ENCODE measurements around a stretch of chr10.

- PRO-cap, 2 experiments = no peak in any of the 2 experiments
These were observed 1.7 kb upstream of the PRKCQ start for GRCh38 chr10:6581604-6582357.

DNA sequence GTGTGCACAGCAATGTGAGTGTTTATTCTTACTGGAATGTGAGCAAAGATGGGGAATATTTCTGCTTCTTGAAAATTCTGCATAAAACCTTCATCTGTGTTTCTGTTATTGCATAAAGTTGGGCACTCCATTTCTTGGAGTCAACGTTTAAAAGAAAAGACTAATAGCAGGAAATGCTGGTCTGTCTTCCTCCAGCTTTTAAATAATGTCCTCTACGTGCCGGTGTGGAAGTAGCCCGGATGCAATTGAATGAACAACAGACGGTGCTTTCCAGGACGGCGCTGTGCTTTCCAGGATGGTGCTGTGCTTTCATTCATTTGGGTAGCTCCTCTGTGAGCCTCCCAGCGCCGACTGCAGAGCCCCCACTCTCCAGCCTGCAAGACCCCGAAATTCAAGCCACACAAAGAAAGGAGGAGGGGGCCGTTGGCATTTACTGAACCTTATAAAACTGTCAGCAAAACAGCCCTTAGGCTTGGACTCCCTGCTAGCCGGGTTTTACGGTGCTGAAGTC lies 158.1 kb upstream of the PRKCQ start:
- PRO-cap, 2 experiments = no peak in any of the 2 experiments

DNA sequence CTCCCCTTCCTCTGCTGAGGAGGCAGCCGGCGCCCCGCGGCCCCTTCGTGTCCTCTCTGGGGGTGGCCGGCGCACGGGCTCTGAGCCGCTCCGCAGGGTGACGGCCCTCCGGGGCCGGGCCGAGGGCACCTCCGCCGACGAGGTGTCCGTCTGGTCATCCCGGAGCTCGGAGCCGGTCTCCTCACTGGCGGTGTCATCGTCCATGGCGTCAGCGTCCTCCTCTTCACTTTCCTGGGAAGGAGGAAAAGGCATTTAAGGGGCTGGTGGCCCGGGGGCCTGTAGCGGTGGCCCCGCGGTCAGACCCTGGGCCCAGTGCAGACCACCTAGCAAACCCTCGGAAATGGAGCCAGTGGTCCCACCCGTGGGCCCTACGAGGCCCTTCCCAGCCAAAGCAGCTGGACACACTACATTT lies 238.9 kb downstream of the SFMBT2 start:
- PRO-cap, 2 experiments = no peak in any of the 2 experiments

DNA sequence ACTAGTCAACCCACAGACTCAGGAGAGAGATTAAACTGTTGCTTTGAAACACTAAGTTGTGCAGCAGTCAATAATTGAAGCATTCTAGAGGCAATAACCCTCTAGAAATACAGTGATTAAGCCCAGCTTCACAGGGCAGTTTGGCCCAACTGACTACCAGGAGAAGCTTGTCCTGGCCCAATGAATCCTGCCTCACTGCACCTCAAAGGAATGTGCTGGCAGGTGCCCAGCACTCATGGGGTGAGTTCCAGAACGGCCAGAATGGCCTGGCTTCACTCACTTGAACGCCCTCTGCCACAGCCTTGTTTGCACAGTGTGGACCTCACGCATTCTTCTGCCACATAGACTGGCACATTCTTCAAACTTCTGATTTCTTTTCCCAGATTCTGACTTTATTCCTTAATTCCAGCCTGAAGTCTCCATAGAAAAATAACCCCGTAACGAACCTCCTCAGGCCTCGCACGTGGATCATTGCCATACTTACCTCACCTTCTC lies 6.6 kb upstream of the ITIH2 start:
- PRO-cap, 2 experiments = no peak in any of the 2 experiments

DNA sequence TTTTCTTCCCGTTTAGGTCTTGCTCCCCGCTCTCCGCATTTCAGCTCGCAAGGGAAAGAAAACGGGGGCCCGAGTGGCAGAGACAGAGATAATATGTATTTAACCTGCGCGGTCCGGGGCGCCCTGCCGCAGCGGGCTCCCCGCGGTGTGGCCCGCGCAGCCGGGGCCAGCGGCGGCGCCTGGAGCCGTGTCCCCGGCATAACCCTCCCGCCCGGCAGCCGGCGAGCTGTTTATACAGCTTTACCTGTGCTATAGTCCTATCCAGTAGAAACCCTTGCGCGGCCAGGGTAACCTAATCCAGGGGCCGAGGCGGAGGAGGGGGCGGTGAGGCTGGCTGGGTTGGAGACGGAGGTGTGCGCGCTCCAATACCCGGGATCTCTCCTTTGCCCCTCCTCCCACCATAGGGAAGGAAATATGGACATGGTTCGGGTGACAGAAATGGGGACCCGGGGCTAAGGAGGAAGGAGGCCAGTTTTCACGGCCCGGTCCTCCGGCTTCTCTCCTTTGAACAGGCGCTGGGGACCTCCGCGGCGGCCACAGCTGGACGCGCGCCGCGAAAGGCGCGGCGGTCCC lies 5.0 kb upstream of the GATA3 start:
- PRO-cap, 2 experiments = no peak in any of the 2 experiments

DNA sequence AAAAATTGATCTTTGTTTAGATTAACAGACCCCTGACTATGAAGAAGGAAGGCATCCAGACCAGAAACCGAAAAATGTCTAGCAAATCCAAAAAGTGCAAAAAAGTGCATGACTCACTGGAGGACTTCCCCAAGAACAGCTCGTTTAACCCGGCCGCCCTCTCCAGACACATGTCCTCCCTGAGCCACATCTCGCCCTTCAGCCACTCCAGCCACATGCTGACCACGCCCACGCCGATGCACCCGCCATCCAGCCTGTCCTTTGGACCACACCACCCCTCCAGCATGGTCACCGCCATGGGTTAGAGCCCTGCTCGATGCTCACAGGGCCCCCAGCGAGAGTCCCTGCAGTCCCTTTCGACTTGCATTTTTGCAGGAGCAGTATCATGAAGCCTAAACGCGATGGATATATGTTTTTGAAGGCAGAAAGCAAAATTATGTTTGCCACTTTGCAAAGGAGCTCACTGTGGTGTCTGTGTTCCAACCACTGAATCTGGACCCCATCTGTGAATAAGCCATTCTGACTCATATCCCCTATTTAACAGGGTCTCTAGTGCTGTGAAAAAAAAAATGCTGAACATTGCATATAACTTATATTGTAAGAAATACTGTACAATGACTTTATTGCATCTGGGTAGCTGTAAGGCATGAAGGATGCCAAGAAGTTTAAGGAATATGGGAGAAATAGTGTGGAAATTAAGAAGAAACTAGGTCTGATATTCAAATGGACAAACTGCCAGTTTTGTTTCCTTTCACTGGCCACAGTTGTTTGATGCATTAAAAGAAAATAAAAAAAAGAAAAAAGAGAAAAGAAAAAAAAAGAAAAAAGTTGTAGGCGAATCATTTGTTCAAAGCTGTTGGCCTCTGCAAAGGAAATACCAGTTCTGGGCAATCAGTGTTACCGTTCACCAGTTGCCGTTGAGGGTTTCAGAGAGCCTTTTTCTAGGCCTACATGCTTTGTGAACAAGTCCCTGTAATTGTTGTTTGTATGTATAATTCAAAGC lies 19.5 kb downstream of the GATA3 start:
- PRO-cap, 2 experiments = no peak in any of the 2 experiments

DNA sequence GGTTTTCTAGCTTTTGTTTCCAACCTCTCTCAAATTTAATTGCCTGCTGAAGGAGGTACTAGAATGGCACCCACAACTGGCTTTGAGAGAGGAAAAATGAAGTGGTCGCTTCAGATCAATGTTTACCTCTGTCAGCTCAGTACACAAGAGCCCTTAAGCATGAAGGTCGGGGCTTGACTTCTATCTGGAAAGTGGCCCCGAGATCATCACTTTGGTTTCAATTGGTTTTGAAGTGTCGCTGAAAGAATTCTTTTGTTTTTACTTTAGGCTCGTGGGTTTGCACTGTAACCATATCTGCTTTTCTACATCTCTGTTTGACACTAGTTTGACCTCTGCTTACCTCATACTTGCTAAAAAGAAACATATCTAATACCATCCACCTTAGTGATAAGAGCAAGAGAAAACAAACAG lies 361.7 kb downstream of the GATA3 start:
- PRO-cap, 2 experiments = no peak in any of the 2 experiments

DNA sequence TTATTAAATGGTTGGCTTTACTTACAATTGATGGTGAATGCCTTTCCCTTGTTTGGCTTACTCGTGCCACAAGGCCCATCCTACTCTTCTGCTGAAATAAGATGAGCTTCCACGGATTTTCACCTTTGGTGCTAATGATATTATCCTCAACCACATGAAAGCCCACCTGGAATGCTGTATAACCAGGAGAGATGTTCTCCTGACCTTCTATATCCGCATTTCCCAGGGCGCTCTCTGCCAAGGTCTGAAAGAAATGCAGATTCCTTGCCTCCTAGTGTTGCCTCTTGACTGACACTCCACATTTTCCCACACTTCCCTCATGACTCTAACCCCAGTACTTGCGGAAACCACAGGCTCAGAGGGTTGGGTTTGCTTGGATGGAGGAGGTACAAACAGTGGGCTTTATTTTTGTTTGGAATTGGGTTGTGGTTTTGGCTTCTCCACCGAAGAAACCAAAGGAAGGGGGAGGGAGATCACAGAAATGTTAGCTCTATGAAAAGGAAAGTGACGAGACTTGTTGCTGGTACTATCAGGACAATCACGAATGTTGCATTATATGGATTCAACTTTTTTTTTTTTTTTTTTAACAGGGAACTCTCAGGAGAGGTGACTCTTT lies 222.9 kb upstream of the CELF2 start:
- PRO-cap, 2 experiments = no peak in any of the 2 experiments

- PRO-cap, 2 experiments = no peak in any of the 2 experiments
These were observed 199.5 kb upstream of the CELF2 start for GRCh38 chr10:10818171-10818620.

DNA sequence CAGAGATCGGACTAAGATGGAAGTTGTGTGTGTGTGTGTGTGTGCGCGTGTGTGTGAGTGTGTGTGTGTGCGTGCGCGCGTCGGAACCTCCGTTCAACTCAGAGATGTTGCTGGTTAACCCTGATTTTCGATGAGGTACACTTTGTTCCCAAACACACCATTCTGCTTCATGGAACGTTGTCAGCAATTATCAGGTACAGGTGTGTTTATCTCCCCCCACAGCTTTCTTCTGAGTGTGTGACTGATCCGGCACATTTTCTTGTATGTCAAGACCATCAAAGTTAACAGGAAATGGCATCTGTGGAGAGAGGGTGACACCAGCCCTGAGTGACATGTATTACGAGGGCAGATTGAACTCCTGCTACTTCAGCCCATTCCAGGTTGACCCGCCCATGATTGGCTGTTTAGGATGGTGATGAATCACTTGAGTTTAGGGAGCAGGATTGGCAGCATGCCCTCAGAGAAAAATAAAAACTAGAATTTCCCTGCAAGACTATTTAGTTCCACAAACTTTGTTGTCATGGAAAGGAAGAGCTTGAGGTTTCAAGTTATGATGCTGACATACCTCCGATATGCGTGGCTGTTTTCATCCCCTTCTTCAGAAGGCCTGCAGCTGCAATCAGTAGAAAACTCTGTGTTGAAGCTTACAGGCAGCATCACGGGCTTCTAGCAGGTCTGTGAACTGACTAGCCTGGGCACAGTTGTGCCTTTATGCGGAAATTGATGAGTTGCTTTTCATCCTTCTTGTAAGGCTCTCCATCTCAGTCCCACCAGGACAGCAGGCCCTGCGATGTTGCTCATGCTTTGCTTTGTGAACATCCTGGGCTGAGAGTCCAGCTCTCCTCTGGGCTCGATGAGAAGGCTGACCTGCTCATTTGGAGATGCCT lies 8.1 kb upstream of the CELF2 start:
- PRO-cap, 2 experiments = no peak in any of the 2 experiments

GRCh38 chr10:11019302-11019807 lies 1.7 kb downstream of the CELF2 start:
- PRO-cap, 2 experiments = no peak in any of the 2 experiments

GRCh38 chr10:11035152-11035814 lies 17.6 kb downstream of the CELF2 start:
- PRO-cap, 2 experiments = no peak in any of the 2 experiments

- PRO-cap, 2 experiments = no peak in any of the 2 experiments
These were observed 28.8 kb downstream of the CELF2 start for GRCh38 chr10:11046562-11046846.

DNA sequence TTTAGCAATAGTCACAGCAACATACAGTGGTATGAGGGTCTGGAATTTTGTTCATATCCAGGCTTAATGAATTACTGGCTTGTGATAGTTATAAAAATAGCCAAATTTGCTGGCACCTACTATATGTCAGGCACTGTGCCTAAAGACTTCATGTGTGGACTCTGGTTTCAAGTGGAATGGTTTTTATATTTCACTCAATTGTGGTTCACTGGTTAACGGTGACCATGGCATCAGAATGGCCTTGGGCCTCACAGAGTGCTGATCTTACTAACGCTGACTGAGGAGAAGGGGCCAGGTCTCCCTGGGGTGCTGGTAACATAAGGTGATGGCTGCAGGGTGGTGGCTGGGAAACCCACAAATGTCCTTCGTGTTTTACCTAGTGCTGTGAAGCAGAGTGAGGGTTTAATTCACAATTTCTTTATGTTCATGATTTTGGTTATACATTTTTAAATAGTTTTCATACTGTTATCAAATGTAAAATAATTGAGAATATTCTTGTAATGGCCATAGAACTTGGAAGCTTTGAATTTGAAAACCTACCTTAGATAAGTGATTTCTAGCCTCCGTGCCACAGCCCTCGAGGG lies 55.9 kb downstream of the CELF2 start:
- PRO-cap, 2 experiments = no peak in any of the 2 experiments

DNA sequence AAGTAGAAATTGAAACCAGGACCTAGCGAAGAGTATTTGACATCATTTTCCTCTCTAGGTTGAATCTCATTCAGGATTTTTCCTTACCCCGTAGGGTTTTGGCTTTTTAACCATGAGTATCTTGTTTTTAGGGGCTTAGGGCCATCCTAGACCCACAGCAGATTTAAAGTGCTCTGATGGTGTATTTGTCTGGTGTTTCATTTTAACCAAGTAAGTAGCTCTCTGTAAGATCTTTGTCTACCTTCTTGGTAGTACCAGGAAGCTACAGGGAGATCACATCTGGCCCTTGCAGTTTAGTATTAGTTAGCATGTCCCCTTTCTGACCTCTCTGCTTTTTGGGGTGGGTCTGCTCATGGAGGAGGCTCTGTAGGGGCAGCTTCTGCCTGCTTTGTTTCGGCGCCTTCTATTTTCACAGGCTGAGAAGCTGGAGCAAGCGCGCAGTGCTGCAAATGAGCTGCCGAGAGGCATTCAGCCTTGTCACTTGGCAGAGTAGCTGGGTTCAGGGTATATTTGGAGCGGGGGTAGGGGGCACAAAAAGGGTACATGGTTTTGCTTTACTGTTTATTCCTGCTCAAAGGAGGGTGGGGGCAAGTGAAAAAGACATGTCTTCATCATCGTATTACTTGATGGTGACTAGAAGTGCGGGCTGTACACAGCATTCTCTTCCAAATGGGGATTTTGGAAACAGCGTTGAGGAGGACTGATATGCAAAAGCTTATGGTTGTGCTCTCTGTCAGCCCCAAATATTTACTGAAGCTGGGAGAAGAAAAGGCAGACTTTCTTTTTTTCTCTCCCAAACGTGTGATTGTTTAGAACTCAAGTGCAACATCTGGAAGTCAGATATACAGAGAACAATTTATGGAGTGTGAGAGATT lies 146.3 kb downstream of the CELF2 start:
- PRO-cap, 2 experiments = no peak in any of the 2 experiments

- PRO-cap, 2 experiments = peak in 1 of 2 experiments; most common plus-strand start chr10:11182624 (in 1)
These were observed 164.8 kb downstream of the CELF2 start for GRCh38 chr10:11182373-11182883.

DNA sequence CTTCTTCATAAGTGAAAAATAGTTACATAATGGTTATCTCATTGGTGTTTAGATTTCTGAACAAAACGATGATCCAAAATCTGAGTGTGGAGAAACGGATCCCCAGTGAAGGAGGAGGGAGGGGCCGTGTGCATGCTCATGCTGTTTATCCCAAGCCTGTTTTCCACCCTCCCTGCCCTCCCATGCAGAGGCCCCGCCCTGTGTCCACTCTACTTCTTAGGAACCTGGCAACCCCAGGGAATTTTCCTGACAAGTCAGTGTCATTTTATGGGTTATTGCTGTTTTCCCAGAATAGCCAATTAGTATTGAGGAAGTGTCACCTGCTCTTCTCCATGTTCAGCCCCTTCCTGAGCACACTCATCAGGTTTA lies 174.0 kb downstream of the CELF2 start:
- PRO-cap, 2 experiments = peak in 2 of 2 experiments; most common plus-strand start position 79 of the sequence (in 1)

DNA sequence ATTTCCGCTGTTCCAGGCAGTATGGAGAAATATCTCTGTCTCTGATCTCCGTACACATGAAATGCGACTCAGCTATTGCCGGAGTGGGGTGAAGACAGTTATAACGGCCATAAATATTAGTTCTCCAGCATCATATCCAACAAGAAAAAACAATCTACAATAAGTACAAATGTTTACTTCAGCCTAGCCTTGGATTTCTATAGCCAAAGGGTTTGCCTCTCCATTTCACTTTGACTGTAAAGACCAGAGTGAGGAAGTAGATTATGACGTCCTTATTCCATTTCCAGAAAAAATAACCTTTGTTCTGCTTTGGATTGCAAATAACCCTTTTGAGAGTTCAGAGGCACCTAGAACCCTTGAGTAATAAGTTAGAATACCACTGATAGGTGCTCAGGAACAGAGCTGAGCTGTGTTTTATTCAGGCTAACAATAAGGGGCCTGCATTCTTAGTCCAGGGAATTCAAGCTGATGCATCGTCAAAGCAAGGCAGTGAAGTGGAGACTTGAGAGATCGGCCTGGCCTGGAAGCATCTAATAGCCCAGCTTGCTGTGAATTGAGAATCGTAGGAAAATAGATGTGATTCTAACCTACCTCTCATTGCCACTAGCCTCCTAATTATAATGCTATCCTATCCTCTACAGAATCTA lies 188.2 kb downstream of the CELF2 start:
- PRO-cap, 2 experiments = peak in 1 of 2 experiments; most common plus-strand start position 298 of the sequence (in 1)

- PRO-cap, 2 experiments = peak in 2 of 2 experiments; most common plus-strand start chr10:11223619 (in 1)
These were observed 205.6 kb downstream of the CELF2 start for GRCh38 chr10:11223011-11223996.

- PRO-cap, 2 experiments = peak in 1 of 2 experiments; most common plus-strand start chr10:11236397 (in 1)
These were observed 218.6 kb downstream of the CELF2 start for GRCh38 chr10:11236288-11236598.

All from monocyte (primary cell).